Jejunum (tissue), 1 donor: ENCODE data around the genes CDH16 and RRAD.

DNA sequence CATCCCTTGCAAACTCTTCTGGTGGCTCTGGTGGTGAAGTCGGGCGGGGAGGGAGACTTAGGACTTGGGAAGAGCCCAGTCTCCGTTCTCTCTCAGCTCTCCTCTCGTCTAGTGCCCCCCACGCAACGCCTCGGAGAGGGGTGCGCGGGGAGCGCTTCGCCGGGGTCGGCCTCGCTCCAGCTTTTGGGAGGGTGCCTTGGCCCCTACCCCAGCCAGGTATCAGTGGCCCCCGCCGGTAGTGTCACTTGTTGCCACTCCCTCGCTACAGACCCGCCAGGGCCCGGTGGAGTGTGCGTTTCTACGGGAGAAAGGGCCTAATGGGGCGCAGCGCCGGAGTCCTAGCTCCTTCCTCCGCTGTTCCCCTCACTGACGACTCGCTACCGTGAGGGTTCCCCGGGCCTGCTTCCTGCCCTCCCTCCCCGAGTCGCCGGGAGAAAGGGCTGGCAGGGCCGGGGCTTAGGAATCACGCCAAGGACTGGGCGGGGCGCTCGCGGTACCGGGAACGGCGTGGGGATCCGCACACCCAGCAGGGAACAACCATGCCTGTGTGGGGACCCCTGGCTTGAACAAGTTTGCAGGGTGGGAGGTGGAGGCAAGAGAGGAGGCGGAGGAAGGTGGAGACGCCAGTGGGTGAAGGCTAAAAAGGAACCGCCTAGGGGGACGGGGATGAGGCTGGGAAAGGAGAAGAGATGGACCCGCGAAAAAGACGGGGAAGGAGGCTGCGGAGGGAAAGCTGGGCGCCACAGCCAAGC, 975 bp upstream of the CDH11 start:
- PRO-cap = bidirectional peak, plus-strand start at position 471 of the sequence, minus-strand start at position 374 of the sequence; bidirectional peak, plus-strand start at position 669 of the sequence, minus-strand start at position 574 of the sequence

GRCh38 chr16:65176507-65177188, 54.8 kb upstream of the CDH11 start:
- PRO-cap = no peak

DNA sequence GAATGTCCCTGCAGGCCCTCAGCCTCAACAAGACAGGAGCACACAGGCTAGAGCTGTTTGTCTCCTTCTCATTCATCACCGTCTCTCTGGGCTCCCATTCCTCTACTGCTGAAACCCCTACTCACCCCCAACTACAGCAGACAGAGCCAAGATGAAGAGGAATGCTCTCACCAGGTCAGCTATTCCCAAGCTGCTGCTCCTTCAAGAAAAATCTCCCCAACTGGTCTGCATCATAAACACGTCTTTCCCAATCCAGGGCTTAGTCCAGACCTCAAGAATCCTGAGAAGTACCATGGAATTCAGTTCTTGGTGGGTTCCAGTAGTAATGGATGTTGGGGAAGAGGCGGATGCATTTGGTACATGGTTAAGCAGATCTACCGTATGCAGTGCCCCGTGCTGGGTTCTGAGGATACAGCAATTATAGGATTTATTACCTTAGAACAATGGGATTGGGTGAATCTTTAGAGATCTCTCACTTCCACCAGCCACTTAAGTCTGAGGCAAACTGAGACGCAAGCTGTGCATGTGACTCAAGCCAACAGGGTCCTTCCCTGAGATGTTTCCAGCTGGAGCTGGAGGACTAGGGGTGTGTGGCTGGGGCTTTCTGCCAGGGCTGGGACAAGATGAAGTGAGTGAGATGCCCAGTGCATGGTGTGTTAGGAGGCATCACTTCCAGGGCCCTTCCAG, 232.8 kb upstream of the CDH5 start:
- PRO-cap = no peak

GRCh38 chr16:66379077-66379616, 12.7 kb downstream of the CDH5 start:
- PRO-cap = no peak

DNA sequence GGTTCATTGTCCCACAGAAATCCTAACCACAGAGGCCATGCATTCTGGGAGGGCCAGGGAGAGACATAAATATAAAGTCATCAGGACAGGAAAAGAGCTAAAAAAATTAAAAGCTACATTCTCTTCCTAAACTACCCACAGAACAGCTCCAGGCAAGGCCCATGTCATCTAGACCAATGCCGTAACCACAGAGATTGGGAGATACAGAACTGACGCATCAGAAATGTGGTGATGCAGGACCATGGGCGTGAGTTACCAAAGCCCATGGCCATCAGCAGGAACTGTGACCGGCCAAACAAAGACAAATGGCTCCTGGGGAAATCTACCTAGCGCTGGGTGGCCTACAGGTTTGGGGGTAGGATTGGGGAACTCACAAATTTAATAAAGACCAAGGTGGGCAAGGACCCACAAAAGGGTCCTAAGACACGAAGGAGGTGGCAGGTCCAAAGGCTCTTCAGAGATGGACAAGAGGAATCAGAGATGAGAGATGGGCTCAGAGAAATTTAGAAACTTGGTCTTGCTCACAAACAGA, 24.0 kb downstream of the TK2 start:
- PRO-cap = no peak

DNA sequence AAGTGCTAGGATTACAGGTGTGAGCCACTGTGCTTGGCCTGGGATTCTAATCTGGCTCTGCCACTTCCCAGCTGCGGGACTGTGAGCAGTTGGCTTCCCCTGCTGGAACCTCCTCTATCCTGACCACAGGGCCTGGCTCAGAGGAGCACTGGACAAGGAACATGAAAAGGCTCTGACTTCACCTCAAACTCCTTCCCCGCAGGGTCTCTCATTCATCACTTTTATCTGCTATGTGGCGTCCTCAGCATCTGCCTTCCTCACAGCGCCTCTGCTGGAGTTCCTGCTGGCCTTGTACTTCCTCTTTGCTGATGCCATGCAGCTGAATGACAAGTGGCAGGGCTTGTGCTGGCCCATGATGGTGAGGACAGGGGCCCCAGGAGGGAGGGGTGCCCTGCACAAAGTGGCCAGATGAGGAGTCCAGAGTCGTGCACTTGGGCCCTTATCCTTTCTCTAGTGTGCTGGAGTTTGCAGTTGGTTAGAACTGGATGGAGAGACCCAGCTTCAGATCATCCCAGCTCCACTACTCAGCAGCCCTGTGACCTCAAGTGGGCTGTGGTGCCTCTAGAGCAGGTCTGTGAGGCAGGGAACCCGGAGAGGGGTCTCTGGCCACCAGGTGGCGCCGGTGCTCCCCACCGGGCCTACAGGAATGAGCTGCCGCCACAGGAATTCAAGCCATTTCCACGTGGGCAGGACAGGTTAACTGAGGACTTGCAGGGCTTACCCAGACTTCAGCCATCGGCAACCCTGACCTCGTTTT, 3.8 kb downstream of the CMTM3 start:
- PRO-cap = no peak

GRCh38 chr16:66618484-66619102, 14.1 kb downstream of the CMTM3 start:
- PRO-cap = no peak

DNA sequence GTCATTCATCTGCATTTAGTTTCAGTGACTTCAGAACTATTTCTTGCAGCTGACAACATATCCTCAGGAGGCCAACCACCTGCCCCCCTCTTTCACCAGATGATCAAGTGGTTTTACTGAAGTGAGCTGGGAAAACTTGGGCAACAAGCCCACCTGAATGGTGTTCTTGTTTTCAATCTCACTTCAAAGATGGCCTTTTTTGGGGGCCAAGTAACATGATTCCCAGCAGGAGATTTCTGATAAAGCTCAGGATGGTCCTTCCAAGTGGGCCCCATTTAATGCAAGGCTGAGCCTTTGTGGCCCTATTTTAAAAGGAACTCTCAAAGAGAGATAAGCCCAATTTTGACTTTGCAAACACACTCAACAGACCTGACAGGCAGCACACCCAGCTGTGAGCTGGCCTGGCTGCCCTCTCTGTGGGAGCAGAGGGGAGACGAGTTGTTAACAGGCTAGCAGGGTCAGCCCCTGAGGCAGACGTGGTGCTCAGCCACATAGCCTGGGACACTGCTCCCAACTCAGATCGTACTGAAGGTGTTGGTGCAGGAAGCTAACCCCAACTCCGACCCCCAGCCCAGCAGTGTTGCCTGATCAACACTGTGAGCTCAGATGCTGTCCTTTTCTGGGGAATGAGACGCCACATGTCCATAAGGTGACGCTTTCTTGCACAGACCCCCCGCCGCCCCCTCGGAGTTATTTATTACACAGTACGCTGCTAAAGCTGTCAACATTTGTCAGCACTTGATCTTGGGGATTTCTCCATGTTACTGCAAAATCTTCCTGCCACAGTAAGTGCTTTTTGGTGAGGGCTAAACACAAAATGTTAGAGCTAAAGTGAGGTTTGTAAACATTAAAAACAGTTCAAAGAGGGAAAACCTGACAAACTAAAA, 15.6 kb downstream of the CMTM3 start:
- PRO-cap = no peak

- PRO-cap = no peak
These were observed 17.3 kb downstream of the CMTM3 start for GRCh38 chr16:66621587-66622380.

GRCh38 chr16:66695609-66696185, 846 bp downstream of the CMTM4 start:
- PRO-cap = bidirectional peak, plus-strand start at chr16:66696051, minus-strand start at chr16:66696058

- PRO-cap = no peak
These were observed 9.5 kb upstream of the CMTM4 start for GRCh38 chr16:66706044-66706493.

DNA sequence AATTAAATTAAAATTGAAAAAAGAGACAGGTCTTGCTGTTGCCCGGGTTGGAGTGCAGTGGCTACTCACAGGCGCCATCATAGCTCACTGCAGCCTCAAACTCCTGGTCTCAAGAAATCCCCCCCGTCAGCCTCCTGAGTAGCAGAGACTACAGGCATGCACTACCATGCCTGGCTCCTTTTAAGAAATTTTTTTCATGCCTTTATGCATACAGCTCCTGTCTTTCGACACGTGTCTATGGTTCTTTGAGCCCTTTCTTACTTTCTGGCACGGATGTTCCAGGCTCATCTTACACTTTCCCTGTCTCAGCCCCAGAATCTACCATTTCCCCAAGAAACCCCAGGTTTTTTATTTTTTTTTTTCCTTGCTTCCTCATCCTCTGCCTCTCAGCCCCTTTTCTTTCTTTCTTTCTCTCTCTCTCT, 13.9 kb upstream of the CMTM4 start:
- PRO-cap = no peak

- PRO-cap = no peak
These were observed 2.1 kb upstream of the PDP2 start for GRCh38 chr16:66878042-66878707.

- PRO-cap = no peak
These were observed 7.7 kb downstream of the CDH16 start for GRCh38 chr16:66911042-66911347.

DNA sequence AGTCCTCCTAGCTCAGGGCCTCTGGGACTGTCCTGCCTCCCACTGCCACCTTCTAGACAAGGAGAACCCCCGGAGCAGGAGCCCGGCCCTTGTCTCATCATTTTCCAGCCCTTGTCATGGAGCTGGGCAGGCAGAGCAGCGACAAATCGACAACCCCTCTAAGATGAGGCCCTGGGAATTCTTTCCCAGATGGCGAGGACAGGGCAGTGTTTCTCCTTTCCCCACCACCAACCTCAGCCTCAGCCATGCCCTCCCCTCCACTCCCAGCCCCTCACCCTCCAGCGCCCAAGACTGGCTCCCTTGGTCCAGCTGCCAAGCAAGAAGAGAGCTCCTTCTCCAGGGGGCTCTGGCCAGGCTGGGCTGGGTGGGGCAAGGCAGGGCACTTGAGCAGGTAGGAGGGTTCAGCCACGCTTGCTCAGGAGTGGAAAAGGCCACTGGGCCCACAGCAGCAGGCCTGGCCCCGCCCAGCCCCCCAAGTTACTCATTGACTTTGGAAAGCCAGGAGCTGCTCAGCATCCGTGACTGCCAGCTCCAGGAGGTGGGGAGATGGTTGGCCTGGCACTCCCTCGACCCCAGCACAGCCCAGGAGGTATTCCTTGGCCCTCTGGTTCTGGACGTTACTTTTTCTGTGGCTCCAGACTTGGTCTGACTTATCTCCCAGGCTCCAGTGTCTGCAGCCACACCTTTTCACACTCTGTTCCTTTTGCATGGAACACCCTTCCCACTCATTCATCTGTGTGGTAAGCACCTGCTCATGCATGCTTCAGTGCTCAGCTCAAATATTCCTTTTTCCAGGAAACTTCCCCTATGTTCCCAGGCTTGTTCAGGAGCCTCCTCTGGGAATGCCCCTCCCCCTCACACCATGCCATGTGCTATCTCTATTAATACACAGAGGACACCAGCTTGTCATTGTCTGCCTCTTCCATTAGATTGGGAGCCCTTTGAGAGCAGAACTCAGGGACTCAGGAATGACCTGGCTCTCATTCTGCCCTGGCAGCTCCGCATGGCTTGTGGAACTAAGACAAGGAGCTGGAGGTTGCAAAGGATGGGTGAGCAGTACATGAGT, at the start of gene CDH16:
Gene CDH16, minus strand, starts transcription at position 357 of the 1,066 bp plus-strand sequence.
- PRO-cap = no peak

- PRO-cap = bidirectional peak, plus-strand start at chr16:66925662, minus-strand start at chr16:66925535
These were observed at the start of gene RRAD for GRCh38 chr16:66925397-66925982. Gene RRAD, minus strand, starts transcription at chr16:66925535.

DNA sequence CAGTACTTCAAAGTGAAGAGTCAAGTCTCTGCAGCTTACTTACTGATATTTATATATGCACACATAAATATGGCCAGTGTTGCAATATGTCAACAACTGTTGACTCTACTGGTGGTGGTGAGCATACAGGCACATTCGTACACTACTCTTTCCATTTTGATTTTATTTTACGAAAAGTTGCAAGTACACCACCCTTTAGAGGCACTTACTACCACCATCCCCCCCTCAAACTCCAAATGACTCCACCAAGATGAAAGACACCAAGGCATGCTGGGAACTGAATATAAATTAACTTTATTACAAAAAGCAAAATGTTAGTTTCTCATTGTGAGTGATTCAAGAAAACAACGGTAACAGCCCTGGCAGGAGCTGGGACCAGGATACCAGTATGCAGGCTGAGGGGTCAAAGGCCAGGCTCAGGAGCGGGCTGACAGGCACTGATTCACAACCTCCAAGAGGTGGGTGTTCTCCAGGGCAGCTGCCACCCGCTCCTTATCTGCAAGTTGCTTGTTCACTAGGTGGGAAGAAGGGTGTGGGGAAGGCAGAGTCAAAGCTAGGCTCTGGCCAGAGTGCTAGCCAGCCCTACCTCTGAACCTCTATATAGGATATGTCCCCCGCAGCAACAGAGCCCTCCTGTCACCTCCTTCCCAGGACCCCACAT, 2.3 kb downstream of the CIAO2B start:
- PRO-cap = unidirectional peak, plus-strand start at position 521 of the sequence

DNA sequence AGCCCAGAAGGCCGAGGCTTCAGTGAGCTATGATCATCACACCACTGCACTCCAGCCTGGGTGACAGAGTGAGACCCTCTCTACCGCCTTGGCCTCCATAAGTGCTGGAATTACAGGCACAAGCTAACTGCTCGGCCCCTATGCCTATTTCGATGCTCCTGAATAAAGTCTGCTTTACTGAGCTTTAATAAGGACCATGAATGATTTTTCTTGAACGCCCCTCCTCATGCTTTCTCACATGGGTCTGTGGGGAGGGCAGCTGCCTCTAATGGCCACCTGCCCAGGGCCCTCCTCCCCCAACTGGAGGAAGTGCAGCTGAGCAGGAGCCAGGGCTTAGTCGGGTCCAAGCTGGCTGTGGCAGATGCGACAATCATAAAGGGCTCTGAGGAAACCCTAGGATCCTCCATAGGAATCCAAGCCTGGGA, 15.9 kb upstream of the CBFB start:
- PRO-cap = no peak

DNA sequence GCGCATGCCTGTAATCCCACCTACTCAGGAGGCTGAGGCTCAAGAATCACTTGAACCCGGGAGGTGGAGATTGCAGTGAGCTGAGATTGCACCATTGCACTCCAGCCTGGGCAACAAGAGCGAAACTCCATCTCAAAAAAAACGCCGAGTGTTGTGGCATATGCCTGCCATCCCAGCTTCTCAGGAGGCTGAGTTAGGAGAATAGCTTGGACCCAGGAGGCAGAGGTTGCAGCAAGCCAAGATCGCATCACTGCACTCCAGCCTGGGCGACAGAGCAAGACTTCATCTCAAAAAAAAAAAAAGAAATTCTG, 40.1 kb downstream of the CBFB start:
- PRO-cap = no peak

GRCh38 chr16:67170159-67171123, 5.9 kb downstream of the HSF4 start:
- PRO-cap = bidirectional peak, plus-strand start at chr16:67170587, minus-strand start at chr16:67170429; bidirectional peak, plus-strand start at chr16:67170772, minus-strand start at chr16:67170744